HT1080 (cell line): ENCODE measurements around a stretch of chr11.

DNA sequence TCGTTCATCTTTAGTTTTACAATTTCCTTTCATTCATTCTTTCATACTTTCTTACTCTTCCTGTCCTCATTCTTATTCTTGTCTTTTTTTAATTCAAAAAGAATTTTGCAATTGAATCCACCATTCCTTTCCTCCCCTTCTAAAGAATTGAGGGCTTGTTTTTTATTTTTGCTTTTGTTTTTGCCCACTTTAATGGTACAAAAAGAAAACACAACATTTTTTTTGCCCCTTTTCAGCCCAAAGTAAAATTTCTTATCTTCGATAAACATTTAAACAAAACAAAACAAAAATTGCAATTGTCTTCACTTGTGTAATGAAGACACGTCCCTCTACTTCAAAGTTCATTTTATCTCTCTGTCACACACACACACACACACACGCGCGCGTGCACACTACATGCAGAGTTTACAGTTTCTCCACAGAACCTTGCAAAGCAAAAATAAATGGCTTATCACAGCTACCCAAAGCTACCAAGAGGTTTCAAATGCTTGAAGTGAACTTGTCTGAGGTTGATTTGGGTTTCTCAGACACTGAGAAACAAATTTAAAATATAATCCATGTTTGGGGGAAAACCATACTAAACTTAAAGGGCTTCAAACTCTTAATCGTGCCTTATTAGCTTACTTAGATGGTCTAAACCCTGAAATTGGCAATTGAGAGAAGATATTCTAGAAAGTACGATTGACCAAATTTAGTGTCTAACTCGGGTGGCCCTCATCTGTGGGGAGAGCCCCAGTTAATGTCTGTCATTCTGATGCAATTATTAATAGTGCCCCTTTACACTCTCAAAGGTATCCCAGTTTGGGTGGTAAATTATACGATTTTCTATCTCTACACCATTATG is 72.2 kb downstream of the ETS1 start:
RAMPAGE:
- cytosol, long total RNA, result no peak
- long total RNA, result no peak
- nucleus, long total RNA, result no peak

DNA sequence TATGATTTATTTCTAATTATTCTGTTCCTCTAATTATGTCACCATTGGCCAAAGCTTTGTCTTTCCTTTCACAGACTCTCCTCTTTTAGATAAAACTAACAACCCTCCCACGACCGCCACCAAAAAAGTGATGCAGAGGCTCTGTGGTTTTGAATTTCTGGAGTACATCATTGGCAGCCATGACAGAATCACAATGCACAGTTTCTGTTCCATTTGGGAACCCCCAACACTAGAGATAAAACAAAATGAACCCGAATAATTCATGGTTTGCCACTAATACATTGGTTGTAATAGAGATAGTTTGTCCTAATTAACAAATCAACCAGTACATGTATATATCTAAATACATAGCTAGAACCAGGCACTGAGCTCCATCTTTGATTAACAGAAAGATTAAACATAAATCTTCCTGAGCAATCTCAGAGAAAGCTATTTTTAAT is 64.3 kb downstream of the ETS1 start:
RAMPAGE:
- cytosol, long total RNA, result no peak
- long total RNA, result no peak
- nucleus, long total RNA, result no peak

DNA sequence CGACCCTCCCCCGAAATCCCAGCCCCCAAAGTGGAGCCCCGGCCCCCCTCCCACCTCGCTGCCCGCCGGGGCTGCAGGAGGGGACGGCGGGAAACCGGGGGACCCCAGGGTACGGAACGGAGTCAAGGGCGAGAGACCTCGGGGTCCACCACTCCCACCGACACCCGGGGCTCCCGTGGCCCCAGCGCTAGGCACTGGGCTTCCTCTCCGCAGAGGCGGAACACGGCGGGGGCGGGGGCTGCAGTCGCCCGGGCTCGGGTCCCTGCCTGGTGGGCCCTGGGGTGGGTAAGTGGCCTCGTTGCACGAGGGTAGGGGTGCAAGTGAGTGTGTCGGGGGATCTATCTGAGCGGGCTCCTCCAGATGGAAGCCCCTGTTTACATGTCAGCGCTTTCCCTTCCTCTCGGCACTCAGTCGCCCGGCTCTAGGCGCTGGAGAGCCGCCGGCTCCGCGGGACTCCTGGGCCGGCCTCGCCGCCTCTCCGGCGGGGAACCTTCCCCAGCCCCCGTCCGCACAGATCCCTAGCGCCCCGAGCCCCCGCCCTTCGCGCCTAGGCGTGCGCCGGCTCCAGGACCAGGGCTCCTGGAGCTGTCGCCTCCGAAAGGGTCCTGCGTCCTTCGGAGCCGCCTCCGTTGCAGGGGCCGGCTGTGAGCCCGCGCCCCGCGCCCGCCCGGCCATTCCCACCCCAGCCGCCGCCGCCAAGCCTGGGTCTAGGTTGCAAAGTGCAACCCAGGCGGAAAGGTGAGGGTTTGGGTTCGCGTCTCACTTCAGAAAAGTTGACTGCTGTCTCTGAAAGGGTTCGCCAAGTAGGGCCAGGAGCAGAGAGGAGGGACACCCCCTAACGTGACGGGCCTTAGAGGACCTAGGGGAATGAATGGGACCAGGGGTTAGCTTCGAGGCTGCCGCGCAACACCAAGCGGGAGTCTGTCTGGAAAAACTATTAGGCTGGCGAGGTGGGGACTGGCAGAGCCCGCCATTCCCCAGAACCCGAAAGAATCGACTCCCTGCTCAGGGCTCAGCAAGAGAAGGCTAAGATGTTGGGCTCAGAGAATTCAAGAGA is 932 bp downstream of the FLI1 start:
RAMPAGE:
- cytosol, long total RNA, result no peak
- long total RNA, result no peak
- nucleus, long total RNA, result no peak

RAMPAGE:
- cytosol, long total RNA, result no peak
- long total RNA, result no peak
- nucleus, long total RNA, result no peak
These were observed 28.6 kb downstream of the FLI1 start for GRCh38 chr11:128722436-128722967.

DNA sequence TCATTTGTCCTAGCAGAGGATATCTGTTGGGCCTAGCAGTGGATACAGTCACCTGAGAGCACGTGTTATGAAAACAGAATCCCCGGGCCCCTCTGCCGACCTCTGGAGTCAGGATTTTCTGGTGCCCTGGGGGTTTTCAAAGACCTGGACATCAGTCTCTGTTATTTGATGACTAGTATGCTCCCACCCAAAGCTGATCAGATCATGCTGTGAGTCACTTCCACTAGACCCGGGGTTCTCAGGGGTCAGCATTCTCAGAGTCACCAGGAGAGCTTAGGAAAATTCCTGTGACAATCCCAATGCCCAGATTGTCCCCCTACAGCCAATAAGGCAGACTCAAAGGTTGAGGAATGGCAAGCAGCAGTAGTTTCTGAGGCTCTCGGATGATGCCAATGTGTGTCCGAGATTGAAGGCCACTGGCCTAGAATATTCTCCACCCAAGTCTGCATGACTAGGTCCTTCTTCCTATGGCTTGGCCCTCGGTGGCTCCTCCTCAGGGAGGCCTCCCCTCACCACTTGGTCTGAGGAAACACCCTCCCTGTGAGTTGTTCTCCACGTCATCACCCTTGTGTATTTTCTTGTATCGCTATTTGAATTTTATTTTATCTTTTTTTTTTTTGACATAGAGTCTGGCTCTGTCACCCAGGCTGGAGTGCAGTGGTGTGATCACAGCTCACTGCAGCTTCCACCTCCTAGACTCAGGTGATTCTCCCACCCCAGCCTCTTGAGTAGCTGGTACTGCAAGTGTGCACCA is 38.5 kb downstream of the KCNJ1 start:
RAMPAGE:
- cytosol, long total RNA, result no peak
- long total RNA, result no peak
- nucleus, long total RNA, result no peak

DNA sequence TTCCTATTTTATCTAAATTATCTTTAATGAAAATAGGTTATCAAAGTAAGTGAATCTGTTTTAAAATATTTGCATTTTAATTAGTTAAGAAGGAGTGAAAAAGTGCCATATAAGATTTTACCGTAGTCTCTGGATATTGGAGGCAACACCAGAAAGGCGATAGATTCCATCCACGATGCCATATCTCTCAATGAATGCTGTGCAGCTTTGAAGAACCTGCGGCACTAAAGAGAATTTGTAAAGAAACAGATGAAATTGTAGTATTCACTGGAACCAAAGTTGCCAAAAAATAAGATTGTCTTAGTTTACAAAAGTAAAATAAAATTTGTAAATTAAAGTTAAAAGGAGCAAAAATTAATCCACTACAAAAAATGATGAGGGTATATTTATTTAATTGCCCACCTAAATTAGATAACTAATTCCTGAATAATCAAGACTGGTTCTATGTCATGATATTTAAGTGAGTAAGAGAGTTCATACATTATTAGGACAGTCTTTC is 45.3 kb upstream of the TP53AIP1 start:
RAMPAGE:
- cytosol, long total RNA, result no peak
- long total RNA, result no peak
- nucleus, long total RNA, result no peak

DNA sequence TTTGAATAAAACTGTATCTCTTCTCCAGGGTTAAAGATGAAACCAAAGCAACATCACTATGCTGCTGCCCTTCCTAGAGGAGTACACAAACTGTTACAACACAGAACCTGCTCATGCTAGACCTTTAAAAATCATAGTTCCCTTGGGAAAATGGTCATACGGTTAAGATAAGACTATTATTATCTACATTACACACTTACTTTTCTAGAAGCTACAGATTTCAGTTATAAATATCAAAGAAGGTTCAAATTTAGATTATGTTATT is 78.7 kb upstream of the TP53AIP1 start:
RAMPAGE:
- cytosol, long total RNA, result no peak
- long total RNA, result no peak
- nucleus, long total RNA, result no peak

DNA sequence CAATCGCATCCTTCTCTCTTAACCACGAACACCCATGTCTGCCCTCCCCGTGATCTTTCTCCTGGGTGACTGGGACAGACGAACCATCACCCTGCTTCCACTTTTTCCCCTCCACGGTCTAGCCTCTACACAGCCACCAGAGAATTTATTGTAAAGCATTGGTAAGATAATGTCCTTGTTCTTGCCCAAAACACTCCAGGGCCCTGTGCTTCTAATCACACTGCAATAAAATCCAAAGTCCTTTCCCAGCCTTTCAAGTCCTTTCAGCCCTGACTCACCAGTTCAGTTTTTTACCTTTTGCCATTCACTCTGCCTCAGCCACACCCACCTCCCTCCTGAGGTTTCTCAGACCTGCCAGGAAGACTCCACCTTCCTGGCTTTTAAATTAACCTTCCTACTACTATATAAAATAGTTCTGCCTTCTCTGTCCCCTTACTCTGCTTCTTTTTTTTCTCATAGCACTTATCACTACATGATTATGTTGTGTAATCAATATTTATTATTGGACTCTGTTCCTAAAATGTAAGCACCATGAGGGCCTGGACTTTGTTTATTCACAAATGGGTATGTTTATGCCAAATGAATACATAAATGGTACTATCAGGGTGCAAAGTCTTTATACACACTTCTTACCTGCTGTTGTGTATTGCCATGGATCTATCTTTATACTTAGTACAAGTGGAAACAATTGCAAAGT is 91.1 kb upstream of the ARHGAP32 start:
RAMPAGE:
- cytosol, long total RNA, result no peak
- long total RNA, result no peak
- nucleus, long total RNA, result no peak

DNA sequence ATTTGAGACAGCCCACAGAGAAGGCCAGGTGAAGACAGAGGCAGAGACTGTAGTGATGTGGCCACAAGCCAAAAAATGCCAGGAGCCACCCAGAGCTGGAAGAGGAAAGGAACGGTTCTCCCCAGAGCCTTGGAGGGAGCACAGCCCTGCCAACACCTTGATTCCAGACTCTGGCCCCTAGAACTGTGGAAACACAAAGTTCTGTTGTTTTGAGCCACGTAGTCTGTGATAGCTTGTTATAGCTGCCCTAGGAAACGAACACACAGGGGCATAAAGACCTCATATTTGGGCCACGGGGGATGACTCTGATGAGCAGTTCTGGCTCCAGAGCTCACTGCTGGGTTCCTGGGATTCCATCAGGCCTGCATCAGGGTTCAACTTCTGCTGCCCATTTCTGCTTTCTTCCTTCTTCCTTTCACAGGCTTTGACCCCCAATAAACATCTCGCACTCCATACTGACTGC is 167.5 kb downstream of the BARX2 start:
RAMPAGE:
- cytosol, long total RNA, result no peak
- long total RNA, result no peak
- nucleus, long total RNA, result no peak

RAMPAGE:
- cytosol, long total RNA, result no peak
- long total RNA, result no peak
- nucleus, long total RNA, result no peak
These were observed 512 bp downstream of the TMEM45B start for GRCh38 chr11:129816198-129816522.

GRCh38 chr11:129817062-129818160 is 1.8 kb downstream of the TMEM45B start:
RAMPAGE:
- cytosol, long total RNA, result no peak
- long total RNA, result no peak
- nucleus, long total RNA, result no peak

DNA sequence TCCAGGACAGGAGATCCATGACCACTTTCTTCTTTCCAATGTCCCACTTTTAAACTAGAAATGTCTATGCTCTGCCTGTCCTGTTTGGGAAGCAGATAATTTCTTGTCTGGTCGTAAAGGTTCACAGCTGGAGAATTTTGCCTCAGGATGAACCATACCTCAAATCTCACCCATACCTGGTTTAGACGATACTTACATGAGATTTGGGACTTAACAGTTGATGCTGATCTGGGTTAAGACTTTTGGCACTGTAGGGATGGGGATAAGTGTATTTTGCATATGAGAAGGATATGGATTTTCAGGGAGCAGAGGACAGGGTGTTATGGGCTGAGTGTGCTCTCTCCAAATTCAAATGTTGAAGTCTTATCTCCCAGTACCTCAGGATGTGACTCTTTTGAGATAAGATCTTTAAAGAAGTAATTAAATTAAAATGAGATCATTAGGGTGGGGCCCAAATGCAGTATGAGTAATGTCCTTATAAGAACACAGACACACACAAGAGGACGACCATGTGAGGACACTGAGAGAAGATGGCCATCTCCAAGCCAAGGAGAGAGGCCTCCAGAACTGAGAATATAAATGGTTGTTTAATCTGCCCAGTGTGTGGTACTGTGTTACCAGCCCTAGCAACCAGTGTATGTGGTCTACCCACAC is 20.6 kb downstream of the TMEM45B start:
RAMPAGE:
- cytosol, long total RNA, result no peak
- long total RNA, result no peak
- nucleus, long total RNA, result no peak

DNA sequence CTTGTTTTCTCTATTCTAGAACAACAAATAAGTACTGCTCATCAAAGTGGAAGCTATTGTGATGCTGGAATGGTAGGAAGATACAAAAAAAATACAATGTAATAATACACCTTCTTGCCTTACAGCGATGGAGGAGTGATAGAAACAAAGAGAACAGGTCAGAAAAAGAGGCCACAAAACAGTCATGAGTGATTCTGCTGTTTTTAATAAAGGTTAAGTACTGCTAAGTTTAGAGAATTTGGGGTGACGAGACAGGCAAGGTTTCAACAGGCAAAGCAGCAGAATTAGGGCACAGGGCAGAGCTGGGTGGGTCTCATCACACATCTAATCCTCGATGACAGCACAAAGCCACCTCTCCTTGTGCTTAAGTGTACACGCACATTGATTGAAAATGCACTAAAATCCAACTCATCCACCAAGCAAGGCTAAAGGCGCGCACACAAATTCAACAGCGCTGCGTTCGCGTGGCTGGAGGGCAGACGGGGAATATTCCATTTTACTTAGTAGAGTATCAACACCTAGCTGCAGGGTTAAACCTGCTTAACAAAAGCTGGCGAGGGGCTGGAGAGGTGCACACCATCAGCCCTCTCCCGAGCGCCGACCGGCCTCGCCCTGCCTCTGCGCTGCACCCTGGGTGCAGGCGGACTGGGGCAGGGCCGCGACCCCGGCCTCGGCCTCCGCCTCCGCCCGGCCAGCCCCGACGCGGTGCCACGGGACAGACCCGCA is 1.3 kb downstream of the PRDM10 start:
RAMPAGE:
- cytosol, long total RNA, result no peak
- long total RNA, result no peak
- nucleus, long total RNA, result no peak

DNA sequence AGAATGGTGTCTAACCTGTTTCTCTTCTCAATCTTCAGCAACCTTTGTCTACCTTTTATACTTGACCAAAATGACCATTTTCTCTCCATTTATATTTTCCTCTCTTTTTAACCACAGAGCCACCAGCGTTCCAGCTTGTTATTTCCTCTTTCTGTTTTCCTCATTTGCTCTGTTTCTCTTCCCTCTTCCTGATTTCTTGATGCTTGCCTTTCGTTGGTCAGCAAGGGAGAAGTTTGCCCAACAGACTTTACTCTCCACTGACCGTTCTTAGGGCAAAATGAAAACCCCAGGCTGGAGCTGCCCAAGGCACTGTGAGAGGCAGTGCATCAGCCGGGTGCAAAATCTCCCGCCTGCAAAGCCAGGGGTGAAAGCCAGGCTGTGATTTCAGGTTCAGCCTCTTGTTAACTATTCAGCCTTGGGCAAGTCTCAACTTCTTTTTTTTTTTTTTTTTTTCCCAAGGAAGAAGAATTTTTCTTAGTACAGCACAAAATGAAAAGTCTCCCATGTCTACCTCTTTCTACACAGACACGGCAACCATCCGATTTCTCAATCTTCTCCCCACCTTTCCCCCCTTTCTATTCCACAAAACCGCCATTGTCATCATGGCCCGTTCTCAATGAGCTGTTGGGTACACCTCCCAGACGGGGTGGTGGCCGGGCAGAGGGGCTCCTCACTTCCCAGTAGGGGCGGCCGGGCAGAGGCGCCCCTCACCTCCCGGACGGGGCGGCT is 26.0 kb upstream of the APLP2 start:
RAMPAGE:
- cytosol, long total RNA, result no peak
- long total RNA, result no peak
- nucleus, long total RNA, result no peak

GRCh38 chr11:130126393-130126981 is 33.1 kb upstream of the ST14 start:
RAMPAGE:
- cytosol, long total RNA, result no peak
- long total RNA, result no peak
- nucleus, long total RNA, result no peak

DNA sequence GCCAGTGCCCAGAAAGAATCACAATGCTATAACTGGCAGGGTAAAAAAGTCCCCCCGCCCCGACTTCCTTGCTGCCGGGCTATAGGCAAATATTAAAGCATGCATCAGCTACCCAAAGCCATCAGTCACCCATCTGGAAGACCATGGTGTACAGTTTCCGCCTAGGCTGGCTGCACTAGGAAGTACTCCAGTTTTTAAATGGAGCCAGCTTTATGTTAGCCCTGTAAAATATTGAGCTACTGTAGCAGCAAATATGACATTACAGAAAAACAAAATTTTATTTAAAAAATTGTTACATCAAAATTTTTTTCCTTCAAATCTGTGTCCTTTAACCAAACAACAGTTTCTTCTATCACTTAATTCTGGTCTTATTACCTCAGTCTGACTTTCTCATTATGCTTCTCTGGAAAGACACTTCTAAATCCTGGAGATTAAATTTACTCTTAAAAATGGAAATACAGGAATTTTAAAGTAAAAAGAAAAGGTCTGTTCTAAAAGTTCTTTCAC is 67.9 kb downstream of the ST14 start:
RAMPAGE:
- cytosol, long total RNA, result no peak
- long total RNA, result no peak
- nucleus, long total RNA, result no peak

DNA sequence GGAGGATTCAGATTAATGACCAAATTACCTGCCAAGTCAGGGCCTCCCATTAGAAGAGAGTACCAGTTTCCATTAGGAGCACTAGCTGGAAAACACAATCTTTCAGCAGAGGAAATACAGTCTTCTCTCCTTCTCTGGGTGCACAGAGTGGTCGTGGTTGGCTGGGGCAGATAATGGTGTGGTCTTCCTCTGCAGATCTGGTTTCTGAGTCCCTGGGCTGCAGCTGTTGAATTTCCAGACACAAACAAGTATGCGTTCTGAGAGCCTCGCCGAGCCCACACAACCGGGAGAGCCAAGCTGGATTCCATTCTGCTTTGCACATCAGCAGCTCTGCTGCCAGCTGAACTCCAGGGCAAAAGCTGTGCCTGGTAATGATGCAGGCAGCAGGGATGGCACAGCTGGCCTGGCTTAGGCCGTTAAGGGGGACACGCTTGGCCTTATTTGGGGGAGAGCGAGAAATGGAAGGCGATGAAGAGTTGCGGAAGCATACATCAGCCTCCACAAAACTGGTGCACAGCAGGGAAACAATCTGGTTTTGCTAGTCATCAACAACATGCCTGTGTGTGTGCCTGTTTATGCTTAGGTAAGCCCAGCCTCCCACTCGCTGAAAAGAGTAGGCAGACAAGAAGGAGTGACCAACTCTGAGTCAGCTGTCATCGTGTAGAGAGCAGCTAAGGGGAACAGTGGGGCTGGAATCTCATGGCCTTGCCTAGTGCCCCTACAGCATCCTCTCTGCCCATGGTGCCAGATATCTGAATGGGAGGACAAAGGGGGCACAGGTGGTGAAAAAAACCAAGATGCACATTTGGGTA is 25.1 kb downstream of the ADAMTS8 start:
RAMPAGE:
- cytosol, long total RNA, result no peak
- long total RNA, result no peak
- nucleus, long total RNA, result no peak

RAMPAGE:
- cytosol, long total RNA, result no peak
- long total RNA, result no peak
- nucleus, long total RNA, result no peak
These were observed 311 bp upstream of the ADAMTS8 start for GRCh38 chr11:130428758-130429081.

GRCh38 chr11:130476229-130476888 is 27.9 kb downstream of the ADAMTS15 start:
RAMPAGE:
- cytosol, long total RNA, result no peak
- long total RNA, result no peak
- nucleus, long total RNA, result no peak

GRCh38 chr11:130528811-130529251 is 80.4 kb downstream of the ADAMTS15 start:
RAMPAGE:
- cytosol, long total RNA, result no peak
- long total RNA, result no peak
- nucleus, long total RNA, result no peak